Epithelial cell of prostate (primary cell): ENCODE measurements around a stretch of chr1.

DNA sequence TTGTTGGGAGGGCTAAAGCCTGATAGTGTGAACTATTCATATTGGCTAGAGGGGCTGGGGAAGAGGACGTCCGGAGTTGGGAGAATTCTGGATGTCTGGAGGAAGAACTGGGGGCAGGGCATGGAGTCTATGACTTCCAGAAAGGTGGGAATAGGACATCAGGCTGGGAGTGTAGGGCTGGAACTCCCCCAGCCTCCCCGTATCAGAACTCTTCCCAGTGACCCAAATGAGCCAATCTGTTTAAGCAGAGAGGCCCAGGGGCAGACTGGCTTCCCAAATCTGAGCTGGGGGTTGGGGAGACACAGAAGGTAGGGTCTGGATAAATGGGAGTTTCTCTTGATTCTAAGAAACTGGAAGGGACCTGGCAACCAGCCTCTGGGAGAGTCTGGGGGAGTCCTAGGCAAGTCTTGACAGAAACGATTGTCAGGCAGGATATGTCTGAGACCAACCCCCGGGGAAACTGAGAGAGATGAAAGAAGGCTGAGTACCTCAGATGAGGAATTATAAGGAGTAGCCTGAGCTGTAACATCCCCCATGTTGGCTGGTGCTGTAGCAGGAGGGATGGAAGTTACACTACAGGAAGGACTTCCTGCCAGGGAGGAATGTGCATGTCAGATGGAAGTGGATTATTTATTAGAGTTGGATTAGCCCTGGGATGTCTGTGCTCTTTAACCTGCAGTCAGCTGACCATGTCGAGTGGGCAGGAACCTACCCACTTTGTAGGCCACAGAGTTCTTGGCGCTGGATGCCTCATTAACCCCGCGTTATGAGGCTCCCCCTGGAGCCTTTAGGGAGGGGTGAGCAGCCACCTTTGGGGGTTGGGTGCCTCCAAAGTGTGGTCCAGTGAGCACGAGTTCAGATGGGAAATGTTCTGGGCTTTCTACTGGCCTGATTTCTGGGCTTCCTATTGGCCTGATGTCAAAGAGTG lies 942 bp upstream of the SEMA4A start:
- RRBS = no CpG with 5 or more reads among the region's 10 CpGs

DNA sequence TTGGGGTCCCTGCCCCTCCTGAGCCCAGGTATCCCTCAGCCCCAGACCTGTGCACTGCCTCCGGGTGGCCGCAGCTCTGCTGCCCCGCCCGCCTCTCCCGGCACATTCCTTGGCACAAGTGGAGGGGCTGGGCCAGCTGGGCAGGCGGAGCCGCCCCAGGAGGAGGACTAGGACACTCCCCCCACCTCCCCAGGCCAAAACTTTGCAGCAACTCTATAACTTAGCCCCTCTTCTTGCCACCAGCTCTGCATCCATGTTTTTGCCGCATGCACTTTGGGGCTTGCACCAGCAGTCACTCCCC lies 608 bp downstream of the PAQR6 start:
- RRBS = 4% methylated on average over 5 of the region's 8 CpGs

DNA sequence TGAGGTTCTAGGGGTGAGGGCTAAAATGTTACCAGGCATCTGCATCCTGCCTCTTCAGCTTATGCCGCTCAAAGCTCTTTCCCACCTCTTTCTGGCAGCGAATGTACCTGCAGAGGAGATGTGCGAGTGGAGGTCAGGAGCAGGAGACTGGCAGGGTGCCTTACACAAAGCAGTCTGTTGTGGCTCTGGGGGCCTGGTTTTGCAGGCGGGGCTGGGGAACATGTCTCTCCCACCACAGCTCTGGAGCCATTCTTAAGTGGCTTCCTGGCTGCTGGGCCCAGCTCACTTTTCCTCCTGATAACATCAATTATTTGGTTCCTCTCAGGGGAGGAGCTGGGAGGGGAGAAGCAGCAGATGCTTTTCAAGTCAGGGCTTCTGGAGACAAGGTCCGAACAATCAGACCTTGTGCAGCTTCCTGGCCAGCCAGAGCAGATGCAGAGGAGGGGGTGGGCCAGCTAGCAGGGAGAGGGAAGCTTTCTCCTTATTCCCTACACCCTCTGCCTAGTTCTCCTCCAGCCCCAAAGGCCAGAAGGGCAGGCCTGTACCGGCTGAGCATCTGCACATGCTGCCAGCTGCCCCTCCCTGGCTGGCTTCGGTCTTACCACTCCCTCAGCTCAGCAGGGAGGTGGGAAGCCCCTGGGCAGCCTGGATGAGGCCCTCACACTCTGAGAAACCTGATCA lies 3.7 kb upstream of the PAQR6 start:
- RRBS = no CpG with 5 or more reads among the region's 7 CpGs

- RRBS = no CpG with 5 or more reads among the region's 7 CpGs
Measured at GRCh38 chr1:156265565-156265916, 17.1 kb downstream of the SMG5 start.

- RRBS = no CpG with 5 or more reads among the region's 14 CpGs
Measured at GRCh38 chr1:156265917-156266295, 16.7 kb downstream of the SMG5 start.

DNA sequence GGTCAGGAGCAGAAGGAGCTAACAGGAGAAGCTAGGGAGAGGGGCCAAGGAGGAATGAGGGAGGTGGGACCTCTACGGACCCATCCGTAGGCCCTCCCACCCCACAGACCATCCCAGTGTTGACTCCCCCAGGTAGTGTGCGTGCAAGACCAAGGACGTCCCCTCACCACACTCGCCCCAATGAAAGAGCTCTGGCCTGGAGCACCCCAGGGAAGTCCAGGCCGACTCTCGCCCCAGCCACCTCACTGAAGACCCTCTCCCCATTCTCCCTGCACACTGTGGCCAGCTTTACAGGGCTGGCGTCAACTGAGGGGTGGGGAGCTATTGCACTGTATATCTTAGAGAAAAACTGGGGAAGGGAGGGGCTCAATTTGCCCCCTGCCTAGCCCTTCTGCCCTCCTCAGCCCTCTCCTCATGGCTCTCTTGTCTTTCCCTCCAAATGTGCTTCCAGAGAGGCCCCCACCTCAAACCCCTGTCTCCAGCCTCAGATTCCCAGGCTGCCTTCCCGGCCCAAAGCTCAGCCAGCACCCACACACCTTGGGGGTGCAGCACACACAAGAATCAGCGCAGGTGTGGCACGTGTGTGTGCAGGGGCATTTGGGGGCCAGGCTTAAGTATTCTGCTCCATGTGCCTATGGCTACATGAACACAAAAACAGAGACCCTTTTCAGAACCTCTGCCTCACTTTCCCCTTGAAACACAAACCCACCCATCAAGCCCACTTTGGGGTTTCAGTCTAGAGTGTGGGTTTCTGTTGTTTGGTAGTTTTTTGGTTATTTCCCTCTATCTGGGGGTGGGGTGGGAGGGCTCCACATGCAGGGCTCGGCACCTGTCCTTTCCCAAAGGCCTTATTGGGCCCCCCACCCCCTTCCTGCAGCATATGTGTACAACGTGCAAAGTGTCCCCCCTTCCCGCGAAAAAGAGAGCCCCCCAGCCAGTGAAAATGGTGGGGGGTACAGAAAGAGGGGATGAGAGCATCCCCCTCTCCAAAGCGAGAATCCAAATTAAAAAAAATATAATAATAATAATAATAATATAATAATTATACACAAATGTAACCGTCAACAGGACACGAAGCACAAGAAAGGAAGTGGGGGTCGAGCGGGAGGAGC lies 33.8 kb downstream of the MEF2D start:
- RRBS = no CpG with 5 or more reads among the region's 20 CpGs

GRCh38 chr1:156479445-156479910 lies 21.1 kb downstream of the MEF2D start:
- RRBS = no CpG with 5 or more reads among the region's 11 CpGs

- RRBS = no CpG with 5 or more reads among the region's 5 CpGs
Measured at GRCh38 chr1:156487626-156488392, 12.8 kb downstream of the MEF2D start.

DNA sequence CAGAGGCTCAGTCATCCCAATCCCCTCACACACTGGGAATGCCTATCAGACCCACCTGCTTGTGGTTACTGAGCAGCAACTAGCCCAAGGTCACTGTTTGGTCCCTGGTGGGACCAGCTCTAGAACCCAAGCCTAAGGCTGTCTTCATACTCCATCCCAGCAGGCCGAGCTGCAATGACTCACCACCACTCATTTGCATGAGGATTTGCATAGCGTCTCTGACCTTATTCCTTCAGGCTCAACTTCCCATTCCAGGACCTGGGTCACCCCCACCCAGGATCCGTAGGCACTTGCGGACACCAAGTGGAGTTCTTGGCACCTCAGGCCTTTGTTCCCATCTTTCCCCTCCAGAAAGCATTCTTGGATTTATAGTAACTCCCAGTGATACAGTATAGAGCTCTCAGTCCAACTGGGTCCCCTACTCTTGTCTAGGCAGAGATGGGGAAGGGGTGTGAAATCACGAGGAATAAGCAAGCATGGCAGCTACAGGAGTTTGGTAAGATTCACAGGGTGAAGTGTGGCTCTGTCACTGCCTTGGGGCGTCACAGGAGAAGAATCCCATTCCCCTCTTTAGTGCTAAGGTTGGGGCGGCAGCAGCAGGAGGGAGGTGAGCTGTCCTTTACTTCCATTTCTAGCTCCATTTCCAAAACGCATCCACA lies 8.9 kb downstream of the MEF2D start:
- RRBS = no CpG with 5 or more reads among the region's 8 CpGs

DNA sequence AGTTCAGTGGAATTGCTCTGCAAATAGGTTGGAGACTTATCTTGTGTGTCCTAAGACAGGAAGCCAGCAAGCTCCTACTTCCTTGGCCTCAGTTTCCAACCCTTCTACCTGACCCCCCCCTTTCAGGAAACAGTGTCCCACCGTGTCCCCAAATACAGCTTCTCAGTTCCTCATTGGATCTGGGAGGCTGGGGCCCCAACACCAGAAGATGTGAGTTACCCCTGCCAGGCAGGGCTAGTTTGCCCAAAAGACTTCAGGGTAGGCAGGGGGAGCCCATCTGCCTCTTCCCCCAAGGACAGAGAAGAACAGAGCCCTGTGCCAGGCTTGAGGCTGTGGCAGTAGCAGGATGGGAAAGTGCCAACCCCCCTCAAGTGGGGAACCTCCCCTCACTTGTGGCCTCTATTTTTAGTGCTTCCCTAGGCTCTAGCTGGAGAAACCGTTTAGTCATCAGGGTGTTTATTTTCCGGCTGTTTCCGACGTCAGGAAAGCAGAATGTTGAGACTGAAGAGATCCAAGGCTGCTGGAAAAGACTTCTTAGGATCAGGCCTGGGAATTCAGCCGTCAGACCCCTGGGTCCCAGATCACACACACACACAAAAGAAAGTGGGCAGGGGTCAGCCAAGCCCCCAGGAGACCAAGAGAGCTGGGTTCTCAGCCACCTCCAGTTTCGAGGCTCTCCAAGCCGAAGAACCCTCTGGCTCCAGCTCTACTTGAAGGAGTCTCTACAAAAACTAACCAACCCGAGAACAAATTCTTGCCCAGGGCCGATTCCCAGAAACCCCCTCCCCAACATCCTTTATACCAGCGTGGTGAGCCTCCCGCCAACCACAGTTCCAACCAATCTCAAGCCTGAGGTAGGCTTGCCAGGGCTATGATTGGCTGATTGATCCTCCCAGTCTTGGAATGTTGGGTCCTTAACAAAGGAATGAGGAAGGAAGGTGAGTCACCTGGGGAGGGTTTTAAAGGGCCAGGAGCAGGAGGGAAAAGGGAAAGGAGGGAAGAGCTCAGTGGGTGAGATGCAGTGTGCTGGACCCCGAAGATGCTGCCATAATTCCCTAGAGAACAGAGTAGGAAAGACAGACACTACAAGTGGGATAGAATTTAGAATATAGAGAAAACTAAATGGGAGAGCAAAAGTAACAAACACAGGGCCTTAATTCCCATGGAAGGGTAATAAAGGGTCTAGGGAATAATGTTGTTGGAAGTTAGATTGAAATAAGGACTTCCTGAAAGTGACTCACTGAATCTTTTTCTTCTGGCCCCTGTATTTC lies 2.5 kb upstream of the MEF2D start:
- RRBS = no CpG with 5 or more reads among the region's 13 CpGs

- RRBS = no CpG with 5 or more reads among the region's 24 CpGs
Measured at GRCh38 chr1:156581613-156582505, 2.3 kb downstream of the TTC24 start.

DNA sequence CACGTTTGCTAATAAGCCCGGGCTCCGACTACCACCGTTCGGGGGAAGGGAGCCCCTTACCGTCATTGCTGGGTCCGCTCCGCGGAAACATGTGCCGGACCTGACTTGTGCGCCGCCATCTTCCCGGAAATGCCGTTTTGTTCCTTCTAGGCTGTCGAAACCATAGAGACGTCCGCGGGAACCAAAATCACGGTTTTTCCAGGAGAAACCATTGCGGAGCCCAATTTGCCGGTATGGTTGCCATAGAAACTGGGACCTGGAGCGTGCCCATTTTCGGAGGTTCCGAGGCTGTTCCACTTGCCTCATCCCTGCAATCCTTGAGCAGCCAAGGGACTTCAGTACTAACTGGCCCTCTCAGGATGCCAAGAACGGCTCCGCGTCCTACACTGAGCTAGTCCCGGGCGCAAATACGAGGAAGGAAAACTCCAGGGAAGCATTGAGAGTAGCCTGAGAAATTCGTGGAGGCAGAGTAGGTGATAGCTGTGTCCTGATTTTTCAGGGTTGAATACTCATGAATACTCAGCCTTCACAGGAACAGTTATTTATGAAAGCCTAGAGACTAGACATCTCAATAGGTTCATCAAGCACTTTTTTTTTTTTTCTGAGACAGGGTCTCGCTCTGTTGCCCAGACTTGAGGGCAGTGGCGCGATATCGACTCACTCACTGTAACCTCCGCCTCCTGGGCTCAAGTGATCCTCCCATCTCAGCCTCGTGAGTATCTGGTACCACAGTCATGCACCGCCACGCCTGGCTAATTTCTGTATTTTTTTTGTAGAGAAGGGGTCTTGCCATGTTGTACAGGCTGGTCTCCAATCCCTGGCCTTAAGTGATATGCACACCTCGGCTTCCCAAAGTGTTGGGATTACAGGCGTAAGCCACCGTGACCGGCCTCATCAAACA lies 10.0 kb downstream of the NAXE start:
- RRBS = under 1% methylated on average over 14 of the region's 43 CpGs

- RRBS = no CpG with 5 or more reads among the region's 5 CpGs
Measured at GRCh38 chr1:156651239-156651620, 9.3 kb downstream of the BCAN start.

GRCh38 chr1:156664174-156665416 lies 12.6 kb downstream of the NES start:
- RRBS = no CpG with 5 or more reads among the region's 21 CpGs

DNA sequence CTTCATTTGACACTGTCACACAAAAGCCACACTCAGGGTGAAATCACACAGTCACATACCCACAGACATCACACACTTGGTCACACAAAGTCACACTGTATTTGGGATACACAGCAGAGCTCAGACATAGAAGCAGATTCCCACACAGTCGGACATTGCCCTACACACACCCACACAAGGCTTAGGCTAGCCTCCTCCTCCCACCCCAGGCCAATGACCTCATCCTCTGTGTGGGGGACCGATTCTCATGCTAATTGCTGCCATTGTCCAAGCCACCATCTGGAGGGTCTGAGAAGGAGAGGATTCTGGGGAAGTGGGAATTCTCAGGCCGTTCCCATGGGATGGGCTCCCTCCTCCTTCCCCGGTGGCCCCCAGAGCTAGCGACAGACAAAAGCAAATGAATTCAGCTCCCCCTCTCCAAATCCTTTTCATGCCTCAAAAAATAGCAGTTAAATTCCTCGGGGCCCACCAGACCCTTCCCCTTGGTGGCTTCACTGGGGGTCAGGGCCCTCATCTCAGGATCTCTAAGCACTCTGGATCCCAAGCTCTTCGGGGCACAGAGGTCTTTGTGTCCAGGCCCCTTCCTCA lies 3.5 kb downstream of the NES start:
- RRBS = no CpG with 5 or more reads among the region's 7 CpGs

- RRBS = no CpG with 5 or more reads among the region's 9 CpGs
Measured at GRCh38 chr1:156697463-156698148, 7.8 kb downstream of the CRABP2 start.

GRCh38 chr1:156746976-156747778 lies 4.3 kb downstream of the HDGF start:
- RRBS = 2% methylated on average over 8 of the region's 26 CpGs

DNA sequence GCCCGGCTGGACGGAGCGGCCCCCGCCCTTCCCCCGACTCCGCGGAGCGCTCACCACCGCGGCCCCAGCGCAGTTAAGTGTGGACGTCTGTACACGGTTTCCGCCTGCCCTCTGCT lies 367 bp upstream of the HDGF start:
- RRBS = no CpG with 5 or more reads among the region's 14 CpGs

GRCh38 chr1:156770580-156771461 lies 3.5 kb downstream of the PRCC start:
- RRBS = no CpG with 5 or more reads among the region's 6 CpGs